SK-MEL-5 (cell line): ENCODE measurements around a stretch of chr5.

GRCh38 chr5:126911369-126911709 is 119.0 kb downstream of the MARCHF3 start:
RAMPAGE:
- cytosol, long total RNA: no peak
- long total RNA: no peak
- nucleus, long total RNA: no peak

RAMPAGE:
- cytosol, long total RNA: no peak
- long total RNA: no peak
- nucleus, long total RNA: no peak
Measured at GRCh38 chr5:128114373-128114863, 30.9 kb downstream of the SLC12A2 start.

RAMPAGE:
- cytosol, long total RNA: no peak
- long total RNA: no peak
- nucleus, long total RNA: no peak
Measured at GRCh38 chr5:128161478-128162238, 78.1 kb downstream of the SLC12A2 start.

DNA sequence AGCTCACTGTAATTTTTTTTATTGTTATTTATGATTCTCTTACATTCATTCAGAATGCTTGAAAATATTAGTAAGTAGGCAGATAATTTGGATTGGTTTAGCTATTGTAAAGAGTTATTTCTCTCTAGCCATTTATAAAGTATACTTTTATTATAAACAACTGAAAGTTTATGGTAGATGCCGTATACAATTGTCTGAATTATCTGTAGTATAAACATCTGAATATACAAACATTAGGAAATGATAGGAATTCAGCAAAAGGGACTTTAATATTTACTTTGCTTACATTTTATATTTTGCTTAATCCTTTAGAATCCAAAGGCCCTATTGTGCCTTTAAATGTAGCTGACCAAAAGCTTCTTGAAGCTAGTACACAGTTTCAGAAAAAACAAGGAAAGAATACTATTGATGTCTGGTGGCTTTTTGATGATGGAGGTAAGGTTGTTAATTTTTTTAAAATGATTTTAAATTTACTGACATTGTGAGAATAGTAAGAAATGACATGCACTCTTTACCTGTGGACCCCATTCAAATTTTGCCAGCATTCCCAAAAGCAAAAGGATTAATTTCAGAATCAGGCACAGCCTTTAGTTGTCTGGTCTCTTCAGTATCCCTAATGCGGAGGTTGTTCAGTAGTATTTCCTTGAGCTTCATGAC is 94.8 kb downstream of the SLC12A2 start:
RAMPAGE:
- cytosol, long total RNA: no peak
- long total RNA: no peak
- nucleus, long total RNA: no peak

RAMPAGE:
- cytosol, long total RNA: no peak
- long total RNA: no peak
- nucleus, long total RNA: no peak
Measured at GRCh38 chr5:129093939-129094383, 588 bp upstream of the ISOC1 start.

DNA sequence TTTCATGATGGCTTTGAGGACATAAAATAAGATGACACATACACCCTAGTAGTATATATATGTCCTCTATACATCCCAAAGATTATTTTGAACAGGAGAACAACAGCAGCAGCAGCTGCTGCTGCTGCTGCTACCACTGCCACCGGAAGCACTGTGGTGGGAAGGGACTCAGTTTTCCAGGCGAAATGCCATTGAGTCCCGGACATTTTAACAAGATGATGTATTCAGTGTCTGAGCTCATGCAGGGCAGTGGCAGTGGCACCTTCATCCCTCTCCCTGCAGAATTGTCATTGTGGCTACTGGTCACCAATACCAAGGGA is 151.3 kb downstream of the CHSY3 start:
RAMPAGE:
- cytosol, long total RNA: no peak
- long total RNA: no peak
- nucleus, long total RNA: no peak

DNA sequence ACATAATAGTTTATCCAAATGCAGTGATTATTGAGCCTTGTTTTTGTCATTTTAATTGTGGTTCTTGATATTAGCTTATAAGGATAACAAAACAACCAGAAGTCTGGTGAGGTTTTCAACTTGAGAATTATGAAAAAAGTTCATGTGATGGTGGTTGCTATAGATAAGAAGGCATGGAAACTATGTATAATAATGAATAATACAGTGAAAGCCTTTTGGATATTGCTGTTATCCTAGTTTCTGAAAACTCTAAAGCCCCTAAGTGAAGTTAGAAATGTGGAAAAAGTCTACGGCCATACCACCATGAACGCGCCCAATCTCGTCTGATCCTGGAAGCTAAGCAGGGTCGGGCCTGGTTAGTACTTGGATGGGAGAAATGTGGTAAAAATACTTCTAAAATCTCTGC is 209.9 kb downstream of the CHSY3 start:
RAMPAGE:
- cytosol, long total RNA: no peak
- long total RNA: no peak
- nucleus, long total RNA: no peak

DNA sequence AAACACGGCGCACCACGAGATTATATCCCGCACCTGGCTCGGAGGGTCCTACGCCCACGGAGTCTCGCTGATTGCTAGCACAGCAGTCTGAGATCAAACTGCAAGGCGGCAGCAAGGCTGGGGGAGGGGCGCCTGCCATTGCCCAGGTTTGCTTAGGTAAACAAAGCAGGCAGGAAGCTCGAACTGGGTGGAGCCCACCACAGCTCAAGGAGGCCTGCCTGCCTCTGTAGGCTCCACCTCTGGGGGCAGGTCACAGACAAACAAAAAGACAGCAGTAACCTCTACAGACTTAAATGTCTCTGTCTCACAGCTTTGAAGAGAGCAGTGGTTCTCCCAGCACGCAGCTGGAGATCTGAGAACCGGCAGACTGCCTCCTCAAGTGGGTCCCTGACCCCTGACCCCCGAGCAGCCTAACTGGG is 347.0 kb downstream of the HINT1 start:
RAMPAGE:
- cytosol, long total RNA: no peak
- long total RNA: no peak
- nucleus, long total RNA: no peak

DNA sequence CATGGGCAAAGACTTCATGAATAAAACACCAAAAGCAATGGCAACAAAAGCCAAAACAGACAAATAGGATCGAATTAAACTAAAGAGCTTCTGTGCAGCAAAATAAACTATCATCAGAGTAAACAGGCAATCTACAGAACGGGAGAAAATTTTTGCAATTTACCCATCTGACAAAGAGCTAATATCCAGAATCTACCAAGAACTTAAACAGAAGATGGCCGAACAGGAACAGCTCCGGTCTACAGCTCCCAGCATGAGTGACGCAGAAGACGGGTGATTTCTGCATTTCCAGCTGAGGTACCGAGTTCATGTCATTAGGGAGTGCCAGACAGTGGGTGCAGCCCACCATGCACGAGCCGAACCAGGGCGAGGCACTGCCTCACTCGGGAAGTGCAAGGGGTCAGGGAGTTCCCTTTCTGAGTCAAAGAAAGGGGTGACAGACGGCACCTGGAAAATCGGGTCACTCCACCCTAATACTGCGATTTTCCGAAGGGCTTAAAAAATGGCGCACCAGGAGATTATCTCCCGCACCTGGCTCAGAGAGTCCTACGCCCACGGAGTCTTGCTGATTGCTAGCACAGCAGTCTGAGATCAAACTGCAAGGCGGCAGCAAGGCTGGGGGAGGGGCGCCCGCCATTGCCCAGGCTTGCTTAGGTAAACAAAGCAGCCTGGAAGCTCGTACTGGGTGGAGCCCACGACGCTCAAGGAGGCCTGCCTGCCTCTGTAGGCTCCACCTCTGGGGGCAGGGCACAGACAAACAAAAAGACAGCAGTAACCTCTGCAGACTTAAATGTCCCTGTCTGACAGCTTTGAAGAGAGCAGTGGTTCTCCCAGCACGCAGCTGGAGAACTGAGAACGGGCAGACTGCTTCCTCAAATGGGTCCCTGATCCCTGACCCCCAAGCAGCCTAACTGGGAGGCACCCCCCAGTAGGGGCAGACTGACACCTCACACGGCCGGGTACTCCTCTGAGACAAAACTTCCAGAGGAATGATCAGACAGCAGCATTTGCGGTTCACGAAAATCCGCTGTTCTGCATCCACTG is 267.4 kb downstream of the HINT1 start:
RAMPAGE:
- cytosol, long total RNA: no peak
- long total RNA: no peak
- nucleus, long total RNA: no peak

RAMPAGE:
- cytosol, long total RNA: no peak
- long total RNA: no peak
- nucleus, long total RNA: no peak
Measured at GRCh38 chr5:131171456-131171895, 732 bp downstream of the LYRM7 start.

DNA sequence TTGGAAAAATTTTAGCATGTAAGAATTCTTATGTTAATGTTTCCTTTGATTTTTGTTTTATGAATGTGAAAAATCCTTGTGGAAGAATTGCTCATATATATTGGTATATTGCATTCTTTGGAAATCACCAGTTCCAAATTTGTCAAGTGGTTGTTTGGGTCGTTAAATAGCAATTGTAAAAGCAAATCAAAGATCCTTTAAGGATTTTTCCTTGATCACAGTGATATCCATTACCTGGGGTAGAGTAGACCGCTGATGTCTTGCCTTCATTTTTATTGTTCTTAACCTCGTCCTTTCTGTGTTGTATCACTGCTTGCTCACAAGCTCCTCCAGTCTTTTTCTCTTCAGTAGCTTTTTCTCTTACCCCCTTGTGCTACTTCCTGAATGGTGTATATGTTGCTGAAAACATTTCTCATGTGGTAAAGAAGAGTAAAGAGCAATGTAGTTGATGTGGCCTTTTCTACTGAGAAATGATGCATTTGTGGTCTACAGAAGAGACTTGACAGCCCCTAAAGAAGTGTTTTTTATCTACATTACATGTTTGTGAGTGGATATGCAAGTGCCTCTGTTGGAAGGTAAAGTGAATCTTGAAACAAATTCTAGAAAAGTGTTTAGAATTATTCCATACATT is 17.2 kb downstream of the CDC42SE2 start:
RAMPAGE:
- cytosol, long total RNA: no peak
- long total RNA: no peak
- nucleus, long total RNA: no peak

DNA sequence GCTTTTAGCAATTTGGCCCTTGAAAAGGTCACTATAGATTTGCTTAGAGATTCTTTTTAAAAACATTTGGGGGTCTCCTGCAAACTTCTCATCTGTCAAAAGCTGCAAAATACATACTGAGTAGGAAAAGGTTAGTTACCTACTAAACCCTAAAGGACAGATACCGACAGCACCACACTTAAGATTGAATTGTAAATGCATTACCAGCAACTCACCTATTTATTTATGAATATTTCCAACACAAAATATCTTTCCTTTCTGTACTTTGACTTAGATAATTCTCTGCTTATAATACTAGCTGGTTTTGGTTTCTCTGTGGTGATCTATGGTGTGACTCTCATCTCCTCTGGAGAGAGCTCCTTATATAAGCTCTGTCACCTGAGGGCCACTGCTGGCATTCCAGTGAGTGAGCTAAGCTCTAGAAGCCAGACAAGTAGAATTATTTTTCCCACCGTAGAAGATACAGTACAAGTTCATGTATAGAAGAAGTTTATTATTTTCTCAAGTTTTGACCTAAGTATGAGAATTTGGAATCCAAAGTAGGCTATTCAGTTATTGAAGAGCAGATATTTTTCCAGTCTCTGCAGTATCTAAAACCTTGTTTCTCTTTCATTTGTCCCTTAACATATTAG is 111.5 kb downstream of the CDC42SE2 start:
RAMPAGE:
- cytosol, long total RNA: no peak
- long total RNA: no peak
- nucleus, long total RNA: no peak

DNA sequence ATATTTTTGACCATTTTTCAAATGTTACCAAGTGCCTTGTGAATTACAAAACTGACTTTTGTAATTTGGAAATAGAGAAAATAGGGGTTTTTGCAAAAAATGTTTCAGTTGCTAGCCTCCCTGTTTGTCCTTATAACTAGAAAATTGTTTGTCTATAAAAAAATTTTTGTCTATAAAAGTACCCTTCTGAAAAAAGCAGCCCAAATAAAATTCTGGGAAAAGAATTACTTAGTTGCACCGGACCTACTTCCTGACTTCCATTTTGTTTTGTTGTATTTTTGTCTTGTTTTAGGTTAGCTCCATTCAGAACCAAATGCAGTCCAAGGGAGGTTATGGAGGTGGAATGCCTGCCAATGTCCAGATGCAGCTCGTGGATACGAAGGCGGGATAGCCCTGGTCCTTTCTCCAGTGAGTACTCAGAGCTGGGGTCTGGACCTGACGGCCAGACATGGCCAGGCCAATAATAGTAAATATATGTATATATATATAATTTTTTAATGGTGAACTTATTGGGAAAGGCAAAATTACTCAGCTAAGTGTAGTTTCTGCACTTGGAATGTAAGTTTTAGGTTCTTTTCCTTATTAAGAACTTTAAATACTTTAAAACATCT is 127.0 kb downstream of the CDC42SE2 start:
RAMPAGE:
- cytosol, long total RNA: no peak
- long total RNA: no peak
- nucleus, long total RNA: no peak

GRCh38 chr5:131578041-131579118 is 56.6 kb downstream of the RAPGEF6 start:
RAMPAGE:
- cytosol, long total RNA: no peak
- long total RNA: no peak
- nucleus, long total RNA: no peak

RAMPAGE:
- cytosol, long total RNA: no peak
- long total RNA: no peak
- nucleus, long total RNA: no peak
Measured at GRCh38 chr5:131595055-131595730, 39.8 kb downstream of the RAPGEF6 start.

GRCh38 chr5:131713724-131714319 is 78.8 kb upstream of the RAPGEF6 start:
RAMPAGE:
- cytosol, long total RNA: no peak
- long total RNA: no peak
- nucleus, long total RNA: no peak

DNA sequence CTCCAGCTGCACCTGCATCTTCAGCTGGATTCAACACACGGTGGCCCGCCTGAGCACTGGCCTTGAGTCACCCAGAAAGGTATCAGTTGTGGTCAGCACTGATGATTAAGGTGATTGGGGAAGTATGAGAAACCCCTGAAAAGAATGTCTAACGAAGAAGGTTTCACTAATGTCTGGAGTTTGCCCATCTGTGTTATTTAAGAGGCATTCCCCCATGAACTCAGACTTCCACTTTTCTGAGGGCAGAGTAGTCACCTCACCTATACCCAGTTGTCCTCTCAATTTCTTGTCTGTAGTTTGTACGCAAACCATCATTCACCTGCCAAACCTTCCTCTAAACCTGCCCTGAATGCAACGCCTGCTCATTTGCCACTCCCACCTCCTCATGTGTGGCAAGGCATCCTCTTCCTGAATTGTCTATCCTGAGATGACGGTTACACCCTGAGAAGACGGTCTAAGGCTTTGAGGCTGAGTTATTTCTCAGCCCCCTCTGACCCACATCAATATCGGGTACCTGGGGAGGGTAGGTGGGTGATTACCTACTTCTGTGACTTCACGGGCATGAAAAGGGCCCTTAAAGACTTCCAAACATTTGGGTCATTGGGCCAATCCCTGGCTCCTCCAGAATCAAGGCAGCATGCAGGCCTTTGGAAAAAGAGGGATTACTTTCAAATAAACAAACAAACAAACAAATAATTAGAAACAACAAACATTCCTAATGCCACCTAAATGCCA is 27.3 kb downstream of the CSF2 start:
RAMPAGE:
- cytosol, long total RNA: no peak
- long total RNA: no peak
- nucleus, long total RNA: no peak

RAMPAGE:
- cytosol, long total RNA: no peak
- long total RNA: no peak
- nucleus, long total RNA: no peak
Measured at GRCh38 chr5:132228494-132229212, 1.0 kb upstream of the P4HA2 start.

RAMPAGE:
- cytosol, long total RNA: no peak
- long total RNA: no peak
- nucleus, long total RNA: no peak
Measured at GRCh38 chr5:132258310-132259112, 1.0 kb downstream of the PDLIM4 start.

GRCh38 chr5:132292978-132293191 is 1.3 kb upstream of the SLC22A4 start:
RAMPAGE:
- cytosol, long total RNA: no peak
- long total RNA: no peak
- nucleus, long total RNA: no peak